Neural progenitor cell (in vitro differentiated cells): ENCODE measurements around the gene AVPI1.

- RAMPAGE, long total RNA: no peak
These were observed 273 bp downstream of the MMS19 start for GRCh38 chr10:97498037-97498260.

DNA sequence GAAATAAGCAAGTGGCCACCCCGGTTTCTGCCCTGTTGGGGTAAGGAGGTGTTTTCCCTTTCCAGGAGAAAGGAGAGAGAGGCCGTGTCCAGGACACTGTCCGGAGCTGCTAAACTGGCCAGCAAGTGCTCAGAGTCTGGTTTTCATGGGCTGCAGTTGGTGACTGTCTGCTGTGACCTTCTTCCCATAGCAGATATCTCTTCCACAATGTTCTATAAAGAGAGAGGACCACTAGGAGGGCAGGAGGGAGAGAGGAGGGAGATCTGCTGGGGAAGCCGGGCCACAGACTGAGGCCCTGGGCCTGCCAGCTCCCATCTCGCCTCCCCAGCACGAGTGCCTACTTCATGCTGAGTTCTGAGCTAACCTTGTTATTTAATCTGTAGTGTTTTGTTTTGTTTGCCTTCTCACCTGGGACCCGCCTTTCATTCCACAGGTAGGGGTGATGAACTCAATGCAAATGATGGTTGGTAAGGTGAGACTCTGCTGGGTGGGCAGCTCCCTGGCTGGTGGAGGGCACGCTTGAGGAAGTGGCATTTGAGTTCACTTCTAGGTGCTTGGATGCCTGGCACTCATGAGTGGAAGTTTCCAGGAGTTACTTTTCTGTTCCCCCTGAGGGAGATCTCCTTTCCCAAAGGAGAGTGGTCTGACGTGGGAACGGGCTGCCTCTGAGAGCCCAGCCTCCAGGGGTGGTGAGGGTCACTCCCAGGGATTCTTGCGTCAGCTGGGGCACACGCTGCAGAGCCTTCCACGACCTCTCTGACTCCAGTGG lies 22.2 kb downstream of the UBTD1 start:
- RAMPAGE, long total RNA: no peak

- RAMPAGE, long total RNA: no peak
These were observed at the start of gene AVPI1 for GRCh38 chr10:97686691-97687928. Gene AVPI1, minus strand, starts transcription at chr10:97687241.

DNA sequence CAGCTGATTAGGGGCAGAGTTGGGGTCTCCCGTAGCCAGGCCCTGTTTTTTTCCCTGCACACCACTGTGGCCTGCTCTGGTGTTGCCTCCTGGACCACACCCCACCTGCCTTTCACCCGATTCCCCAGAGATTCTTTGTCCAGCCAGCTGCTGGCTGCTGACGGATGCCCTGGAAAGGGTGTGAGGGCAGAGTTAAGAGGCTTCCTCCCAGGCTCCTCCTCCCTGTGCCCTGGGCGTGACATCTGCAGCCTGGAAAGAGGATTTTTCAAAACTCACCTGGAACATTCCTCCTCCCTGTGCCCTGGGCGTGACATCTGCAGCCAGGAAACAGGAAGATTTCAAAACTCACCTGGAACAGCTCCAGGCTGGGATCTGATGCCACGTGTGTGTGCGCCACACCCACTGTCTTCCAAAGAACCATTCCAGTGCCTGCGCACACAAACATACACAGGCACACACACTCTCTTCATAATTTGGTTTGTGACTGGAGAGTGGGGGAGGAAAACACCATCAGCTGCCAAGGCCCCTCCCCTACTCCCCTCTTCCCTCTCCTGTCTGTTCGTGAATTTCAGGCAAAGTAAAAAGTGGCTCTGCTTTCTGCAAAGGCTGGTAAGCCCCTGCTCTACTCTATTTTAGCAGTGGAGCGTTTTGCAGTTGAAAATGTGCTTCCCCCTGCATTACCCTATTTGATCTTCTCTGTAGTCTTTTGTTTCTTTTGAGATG lies 5.2 kb downstream of the MARVELD1 start:
- RAMPAGE, long total RNA: no peak

GRCh38 chr10:97889505-97889921 lies 39.9 kb downstream of the GOLGA7B start:
- RAMPAGE, long total RNA: no peak

DNA sequence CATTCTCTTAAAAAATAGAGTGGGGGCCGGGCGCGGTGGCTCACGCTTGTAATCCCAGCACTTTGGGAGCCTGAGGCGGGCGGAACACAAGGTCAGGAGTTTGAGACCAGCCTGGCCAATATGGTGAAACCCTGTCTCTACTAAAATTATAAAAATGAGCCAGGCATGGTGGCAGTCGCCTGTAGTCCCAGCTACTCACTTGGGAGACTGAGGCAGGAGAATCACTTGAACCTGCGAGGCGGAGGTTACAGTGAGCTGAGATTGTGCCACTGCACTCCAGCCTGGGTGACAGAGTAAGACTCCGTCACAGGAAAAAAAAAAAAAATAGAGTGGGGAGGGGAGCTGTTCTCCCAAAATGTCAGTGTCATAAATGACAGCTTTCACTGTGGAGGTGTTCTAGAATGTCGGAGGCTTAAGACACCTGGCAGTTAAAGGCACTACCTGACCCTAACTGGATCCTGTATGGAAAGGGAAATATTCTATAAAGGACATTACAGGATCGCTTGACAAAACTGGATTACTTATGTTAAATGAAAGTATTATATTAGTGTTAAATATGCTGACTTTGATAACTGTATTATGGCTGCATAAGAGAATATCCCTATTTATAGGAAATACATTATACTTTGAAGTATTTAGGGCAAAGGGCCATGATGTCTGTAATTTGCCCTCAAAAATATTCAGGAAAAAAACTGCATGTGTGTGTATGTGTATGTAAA lies 65.3 kb downstream of the LOXL4 start:
- RAMPAGE, long total RNA: no peak

- RAMPAGE, long total RNA: no peak
These were observed 14.4 kb downstream of the LOXL4 start for GRCh38 chr10:98253549-98253955.

DNA sequence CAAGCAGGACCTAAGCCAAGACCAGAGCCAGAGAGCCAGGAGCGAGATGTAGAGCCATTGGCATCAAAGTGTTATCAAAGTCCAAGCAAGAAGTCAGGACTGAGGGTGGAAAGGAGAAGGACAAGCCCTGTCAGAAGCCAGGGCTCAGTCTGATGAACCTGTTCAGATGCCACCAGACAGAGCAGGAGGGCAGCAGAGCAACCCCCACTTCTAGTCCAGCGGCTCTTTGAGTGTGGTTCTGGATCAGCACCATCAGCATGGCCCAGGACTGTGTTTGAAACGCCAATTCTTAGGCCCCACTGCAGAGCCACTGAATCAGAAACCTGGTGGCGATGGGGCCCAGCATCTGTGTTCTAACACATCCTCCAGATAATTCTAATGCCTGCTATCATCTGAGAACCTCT lies 6.9 kb upstream of the LOXL4 start:
- RAMPAGE, long total RNA: no peak

DNA sequence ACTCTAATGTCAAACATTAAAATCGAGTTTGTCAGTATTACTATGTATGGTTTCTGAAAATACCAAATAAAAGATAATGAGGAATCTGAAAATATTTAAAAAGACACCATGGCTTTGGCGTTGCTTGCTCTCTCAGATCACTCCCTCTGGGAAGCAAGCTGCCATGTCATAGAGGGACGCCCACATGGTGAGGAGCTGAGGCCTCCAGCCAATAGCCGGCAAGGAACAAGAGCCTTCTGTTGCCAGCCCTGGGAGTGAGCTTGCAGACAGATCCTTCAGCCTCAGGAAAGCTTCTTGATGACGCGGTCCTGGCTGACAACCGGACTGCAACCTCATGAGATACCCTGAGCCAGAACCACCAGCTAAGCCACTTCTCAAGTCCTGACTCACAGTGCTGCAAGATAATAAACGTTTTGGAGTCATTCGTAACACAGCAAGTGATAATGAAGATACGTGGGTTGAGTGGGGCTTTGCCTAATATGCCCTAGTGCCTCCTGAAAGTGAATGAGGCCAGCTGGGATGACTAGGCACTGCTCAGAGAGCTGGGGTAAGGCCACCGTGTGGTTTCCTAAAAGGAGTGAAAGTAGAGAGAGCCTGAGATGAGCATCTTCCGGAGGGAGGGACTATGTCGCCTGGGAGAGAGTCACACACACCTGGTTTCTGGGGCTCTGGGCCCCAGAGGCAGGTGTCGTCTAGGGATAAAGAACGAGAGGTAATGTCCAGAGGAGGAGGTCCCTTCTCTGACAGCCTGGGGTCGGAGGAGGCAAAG lies 53.8 kb downstream of the PYROXD2 start:
- RAMPAGE, long total RNA: no peak

DNA sequence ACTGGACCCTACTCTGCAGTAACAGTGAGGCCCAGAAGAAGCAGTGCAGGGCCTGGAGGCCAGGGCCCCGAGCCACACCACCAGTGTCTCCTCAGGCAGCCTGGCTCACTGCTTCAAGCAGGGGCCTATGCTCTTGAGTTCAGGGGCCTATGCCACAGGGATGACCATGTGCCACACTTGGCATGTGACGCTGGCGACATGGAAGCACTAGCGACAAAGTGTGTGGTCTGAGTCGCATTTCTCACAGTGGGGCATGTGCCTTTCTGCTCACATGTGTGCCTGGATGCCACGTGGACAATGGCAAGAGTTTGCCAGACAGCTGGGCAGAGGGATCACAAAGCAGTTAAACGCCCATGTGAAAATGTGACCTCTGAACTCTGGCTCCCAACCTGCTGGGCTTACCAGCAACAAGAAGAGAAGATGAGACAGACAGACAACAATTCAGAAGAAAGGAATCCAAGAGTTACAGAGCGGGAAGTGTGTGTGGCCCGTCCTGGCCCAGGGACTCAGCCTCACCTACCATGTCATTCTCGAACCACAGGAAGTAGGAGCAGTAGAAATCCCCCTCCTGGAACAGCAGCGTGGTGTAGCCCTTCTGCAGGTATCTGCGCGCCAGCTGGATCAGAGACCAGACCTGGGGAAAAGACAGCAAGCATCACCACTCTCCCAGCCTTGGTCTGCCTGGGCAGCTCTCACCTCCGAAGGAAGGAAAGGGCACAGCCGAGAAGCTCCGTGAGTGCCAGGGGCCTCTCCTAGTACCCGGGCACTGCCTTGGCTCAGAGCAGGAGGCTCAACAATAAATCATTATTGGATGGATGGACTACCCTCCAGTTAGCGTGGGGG lies 4.8 kb upstream of the PYROXD2 start:
- RAMPAGE, long total RNA: no peak

DNA sequence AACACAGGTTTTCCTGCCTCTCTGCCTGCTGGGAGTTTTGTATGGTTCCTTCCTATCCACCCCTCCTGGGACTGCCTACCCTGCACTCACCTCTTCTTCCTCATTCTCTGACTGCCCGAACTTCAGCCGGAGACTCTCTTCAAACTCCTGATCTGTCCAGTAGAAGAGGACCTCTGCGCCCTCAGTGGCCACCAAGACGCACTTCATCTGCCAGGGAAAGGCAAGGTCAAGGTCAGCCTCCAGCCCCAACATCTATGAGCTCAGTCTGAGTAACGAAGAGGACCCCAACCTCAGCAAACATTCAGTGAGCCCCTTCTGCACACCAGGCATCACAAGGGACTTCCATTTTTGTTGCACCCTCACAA lies 3.7 kb downstream of the HPS1 start:
- RAMPAGE, long total RNA: no peak

DNA sequence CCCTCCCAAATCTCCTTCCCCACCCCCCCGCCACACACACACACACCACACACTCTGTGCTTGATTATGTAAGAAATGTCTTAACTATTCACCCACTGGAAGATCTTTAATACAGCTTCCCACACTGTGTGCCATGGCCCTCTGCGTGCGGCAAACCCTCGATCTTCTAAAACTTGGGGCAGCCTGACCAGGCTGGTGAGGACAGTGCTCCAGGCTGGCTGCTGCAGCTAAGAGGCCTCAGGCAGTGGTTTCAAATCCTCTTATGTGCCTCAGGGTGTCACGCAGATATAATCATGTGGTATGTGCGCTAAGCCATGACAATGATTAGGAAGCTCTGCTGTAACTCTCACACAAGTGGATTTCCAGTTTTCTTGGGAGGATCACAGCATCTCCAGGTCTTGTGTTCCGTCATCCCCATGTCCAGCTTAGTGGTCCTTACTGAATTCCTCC lies 2.5 kb downstream of the HPS1 start:
- RAMPAGE, long total RNA: no peak

DNA sequence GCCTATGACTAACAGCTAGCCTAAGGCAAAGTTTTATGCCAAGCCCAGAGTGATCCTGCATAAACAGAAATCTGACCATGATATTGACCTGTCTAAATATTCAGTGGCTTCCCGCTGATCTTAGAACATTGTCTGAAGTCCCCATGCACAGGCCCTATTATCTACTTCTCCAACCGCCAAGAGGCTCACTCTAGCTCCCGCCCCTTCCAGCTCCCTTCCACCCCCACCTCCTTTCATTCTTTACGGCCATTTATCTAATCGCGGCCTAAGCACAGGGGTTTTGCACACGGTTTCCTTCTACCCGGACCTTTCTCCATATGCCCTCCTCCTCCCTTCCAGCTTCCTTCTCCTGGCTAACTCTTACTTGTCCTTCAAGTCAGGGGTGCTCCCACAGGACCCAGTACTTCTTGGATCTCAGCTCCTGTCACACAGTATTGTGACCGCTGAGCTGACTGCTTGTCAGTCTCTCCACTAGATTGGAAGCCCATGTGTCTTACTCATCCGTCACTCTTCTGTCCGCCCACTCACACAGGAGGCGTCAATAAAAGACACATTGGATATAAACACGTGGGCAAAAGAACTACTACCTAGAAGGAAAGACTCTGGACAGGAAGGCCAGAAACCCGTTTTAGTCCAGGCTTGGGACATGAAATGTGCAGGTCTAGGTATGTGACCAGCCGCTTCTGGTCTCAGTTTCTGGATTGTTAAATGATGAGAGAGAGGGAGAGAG lies 20.2 kb upstream of the HPS1 start:
- RAMPAGE, long total RNA: no peak

- RAMPAGE, long total RNA: no peak
These were observed 29.8 kb upstream of the HPS1 start for GRCh38 chr10:98476593-98476850.

GRCh38 chr10:98778017-98778901 lies 331.5 kb upstream of the HPS1 start:
- RAMPAGE, long total RNA: no peak

- RAMPAGE, long total RNA: no peak
These were observed 934 bp downstream of the SLC25A28 start for GRCh38 chr10:99619284-99619726.

DNA sequence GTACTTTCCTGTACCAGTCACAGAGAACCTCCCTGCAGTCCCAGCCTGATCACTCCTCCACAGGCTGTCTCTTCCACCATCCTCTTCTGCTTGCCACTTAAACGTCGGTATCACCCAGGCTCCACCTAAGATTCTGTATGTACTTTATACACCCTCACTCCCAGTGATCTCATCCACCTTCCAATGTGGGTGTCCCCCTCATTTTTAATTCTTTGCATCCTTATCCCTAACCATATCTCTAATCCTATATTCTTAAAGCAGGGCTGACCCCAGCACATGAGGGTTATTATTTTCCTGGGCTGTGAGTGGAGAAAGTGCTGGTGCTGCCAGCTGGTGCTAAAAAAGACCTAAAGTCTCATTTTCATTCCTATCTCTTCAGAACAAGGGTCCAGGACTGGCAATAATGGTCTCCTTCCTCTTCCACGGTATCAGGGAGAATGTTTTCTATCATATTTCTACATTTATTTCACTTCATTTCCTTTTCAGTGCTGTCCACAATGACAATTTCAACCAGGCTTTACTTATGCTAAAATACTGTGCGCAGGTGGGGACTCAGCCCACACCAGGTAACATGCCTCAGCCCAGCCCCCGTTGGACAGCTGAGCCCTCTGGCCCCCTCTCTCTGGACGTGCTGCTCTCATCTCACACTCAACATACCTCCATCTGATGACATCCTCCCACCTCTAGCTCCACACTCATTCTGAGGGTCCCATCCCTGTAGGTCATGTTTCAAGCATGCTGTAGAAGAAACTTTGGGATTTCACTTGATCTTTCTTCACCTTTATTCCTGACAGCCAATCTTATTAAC lies 15.2 kb downstream of the COX15 start:
- RAMPAGE, long total RNA: no peak

GRCh38 chr10:99775659-99775989 lies 6.8 kb upstream of the ABCC2 start:
- RAMPAGE, long total RNA: no peak

- RAMPAGE, long total RNA: no peak
These were observed 3.3 kb upstream of the ABCC2 start for GRCh38 chr10:99779048-99779708.

- RAMPAGE, long total RNA: no peak
These were observed 78.5 kb downstream of the DNMBP start for GRCh38 chr10:99931198-99931714.